NT2/D1 (cell line): ENCODE results near the gene NUDT15.

DNA sequence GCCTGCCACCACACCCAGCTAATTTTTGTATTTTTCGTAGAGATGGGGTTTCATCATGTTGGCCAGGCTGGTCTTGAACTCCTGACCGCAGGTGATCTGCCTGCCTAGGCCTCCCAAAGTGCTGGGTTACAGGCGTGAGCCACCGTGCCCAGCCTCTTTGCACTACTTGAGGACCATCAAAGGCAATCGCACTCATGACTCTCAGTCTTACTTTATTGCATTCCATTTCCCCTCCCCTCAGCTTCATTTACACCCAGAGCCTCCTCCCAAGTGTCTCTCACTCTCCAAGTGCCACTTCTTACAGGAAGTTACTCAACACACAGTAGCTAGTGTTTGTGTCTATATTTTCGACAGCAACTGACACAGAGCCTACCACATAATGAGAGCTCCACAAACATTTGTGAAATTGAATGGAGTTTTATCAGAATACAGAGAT, 16.8 kb upstream of the RUBCNL start:
- RRBS, 2 experiments = no CpG with 5 or more reads among the region's 6 CpGs

DNA sequence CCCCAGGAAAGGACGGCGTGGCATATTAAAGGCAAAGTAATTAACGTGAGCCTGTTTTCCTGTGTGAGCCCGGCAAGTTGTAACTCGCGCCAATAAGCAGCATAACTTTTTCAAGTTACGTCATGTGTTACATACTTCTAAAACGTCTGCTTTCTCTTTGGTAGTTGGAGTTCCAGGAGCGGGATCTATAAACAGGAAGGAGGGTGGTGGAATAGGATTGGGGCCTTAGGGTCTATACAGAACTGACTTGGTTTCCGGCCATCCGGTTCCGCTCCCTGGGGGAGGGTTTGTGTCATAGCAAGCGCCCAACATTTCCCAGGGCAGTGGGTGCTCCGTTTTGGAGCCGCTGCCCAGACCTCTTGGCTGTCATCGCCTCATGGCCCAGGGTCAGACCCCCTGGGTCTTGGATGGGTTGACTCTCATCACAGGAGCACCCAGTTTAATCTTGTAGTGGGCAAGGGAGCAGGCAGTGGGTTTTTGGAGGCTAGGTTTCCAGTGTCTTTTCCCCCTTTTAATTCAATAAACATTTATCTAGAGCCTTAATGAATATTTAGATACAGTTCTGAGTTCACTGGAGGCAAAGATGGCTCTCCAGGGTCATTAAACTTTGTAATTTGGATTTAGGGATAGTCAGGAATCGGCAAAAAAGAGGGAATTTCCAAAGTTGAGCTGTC, 1.6 kb downstream of the LRCH1 start:
- RRBS, 2 experiments = no CpG with 5 or more reads among the region's 17 CpGs

GRCh38 chr13:46622655-46623292, 69.8 kb downstream of the LRCH1 start:
- RRBS, 2 experiments = no CpG with 5 or more reads among the region's 4 CpGs

- RRBS, 2 experiments = no CpG with 5 or more reads among the region's 4 CpGs
Measured at GRCh38 chr13:46648146-46648617, 95.2 kb downstream of the LRCH1 start.

DNA sequence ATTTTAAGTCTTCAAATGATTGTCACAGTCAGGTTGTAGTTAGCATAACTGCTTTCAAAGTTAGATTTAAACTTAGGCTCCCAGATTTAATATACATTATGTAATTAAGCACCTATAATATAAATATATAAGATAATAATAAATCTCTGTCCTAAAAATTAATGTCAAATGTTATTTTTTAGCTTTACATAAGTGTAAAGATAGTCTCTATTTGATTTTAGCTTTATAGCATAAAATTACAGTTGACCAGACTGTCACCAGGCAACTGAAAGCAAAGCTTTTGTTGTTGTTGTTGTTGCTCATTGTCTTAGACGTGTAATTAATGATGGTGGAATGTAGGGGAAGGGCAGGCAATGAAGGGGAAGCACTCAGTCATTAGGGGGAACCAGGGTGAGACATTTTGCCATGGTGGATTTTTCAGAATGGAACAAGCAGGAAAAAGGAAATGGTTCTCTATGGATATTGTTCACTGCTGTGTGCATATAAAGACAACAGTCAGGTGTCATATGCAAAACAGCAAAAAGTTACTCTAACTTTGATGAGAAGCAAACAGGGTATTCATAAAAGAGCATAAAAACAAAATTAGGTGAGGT, 110.2 kb downstream of the LRCH1 start:
- RRBS, 2 experiments = no CpG with 5 or more reads among the region's 1 CpG

GRCh38 chr13:46751601-46752458, 45.1 kb downstream of the ESD start:
- RRBS, 2 experiments = no CpG with 5 or more reads among the region's 11 CpGs

DNA sequence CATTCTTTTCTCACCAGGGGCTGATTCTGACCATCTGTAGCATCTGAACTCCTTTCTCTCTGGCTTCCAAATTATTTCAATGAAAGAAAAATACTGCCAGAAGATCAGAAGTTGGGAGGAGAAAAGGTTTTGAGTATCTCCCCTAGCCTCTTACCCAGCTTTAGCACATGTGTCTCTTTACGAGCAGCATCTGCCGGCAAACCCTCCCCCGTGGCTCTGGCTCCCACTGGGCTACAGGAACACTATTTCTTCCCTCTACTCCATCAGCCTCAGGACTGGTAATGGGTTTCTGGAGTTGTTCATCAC, 437.2 kb upstream of the HTR2A start:
- RRBS, 2 experiments = no CpG with 5 or more reads among the region's 3 CpGs

DNA sequence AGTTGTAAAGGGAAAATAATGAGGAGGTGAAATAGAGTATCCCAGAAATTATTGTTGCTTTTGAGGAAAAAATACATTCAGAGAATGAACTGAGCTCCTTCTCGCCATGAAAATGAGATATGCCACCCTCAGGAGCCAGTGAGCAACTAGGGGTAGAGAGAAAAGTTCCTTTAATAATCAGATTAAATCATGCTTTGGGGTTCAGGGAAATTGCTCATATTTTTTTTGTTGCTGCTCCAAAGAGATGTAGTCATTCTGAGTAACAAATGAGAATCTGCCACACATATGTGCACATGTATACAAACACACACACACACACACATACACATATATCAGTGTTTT, 411.8 kb downstream of the SUCLA2 start:
- RRBS, 2 experiments = no CpG with 5 or more reads among the region's 1 CpG

GRCh38 chr13:48037170-48038269, at the start of gene NUDT15:
NUDT15 (plus strand) TSS chr13:48037726.
- RRBS, 2 experiments = no CpG with 5 or more reads among the region's 86 CpGs

- RRBS, 2 experiments = no CpG with 5 or more reads among the region's 8 CpGs
Measured at GRCh38 chr13:48230939-48231793, 1.8 kb upstream of the ITM2B start.

GRCh38 chr13:48248882-48249429, 15.9 kb downstream of the ITM2B start:
- RRBS, 2 experiments = no CpG with 5 or more reads among the region's 2 CpGs

DNA sequence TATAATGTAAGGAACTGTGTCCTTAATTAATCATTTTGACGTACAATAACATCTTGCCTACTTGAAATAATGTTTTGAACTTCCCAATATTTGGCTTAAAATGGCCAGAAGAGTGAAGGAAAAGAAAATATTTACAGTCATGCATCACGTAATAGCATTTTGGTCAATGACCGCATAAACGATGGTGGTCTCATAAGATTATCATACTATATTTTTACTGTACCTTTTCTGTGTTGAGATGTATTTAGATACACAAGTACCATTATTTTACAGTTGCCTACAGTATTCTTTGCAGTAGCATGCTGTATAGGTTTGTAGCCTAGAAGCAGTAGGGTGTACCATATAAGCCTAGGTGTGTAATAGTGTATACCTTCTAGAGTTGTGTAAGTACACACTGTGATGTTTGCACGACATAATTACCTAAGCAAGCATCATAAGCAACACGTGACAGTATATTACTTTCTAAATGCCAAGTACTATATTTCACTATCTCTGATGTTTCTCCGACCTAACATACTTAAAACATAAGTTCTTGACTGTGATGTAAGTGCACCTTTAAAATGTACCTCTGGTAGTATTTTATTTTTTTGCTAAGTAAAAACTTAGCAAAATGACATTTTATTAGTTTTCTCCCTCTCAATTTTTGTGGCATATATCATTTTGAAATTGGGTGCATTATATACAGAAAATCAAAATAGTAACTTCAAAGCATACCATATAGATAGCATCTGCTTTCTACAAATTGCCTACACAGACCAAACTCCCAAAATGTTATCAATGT, 2.7 kb downstream of the LPAR6 start:
- RRBS, 2 experiments = no CpG with 5 or more reads among the region's 7 CpGs

DNA sequence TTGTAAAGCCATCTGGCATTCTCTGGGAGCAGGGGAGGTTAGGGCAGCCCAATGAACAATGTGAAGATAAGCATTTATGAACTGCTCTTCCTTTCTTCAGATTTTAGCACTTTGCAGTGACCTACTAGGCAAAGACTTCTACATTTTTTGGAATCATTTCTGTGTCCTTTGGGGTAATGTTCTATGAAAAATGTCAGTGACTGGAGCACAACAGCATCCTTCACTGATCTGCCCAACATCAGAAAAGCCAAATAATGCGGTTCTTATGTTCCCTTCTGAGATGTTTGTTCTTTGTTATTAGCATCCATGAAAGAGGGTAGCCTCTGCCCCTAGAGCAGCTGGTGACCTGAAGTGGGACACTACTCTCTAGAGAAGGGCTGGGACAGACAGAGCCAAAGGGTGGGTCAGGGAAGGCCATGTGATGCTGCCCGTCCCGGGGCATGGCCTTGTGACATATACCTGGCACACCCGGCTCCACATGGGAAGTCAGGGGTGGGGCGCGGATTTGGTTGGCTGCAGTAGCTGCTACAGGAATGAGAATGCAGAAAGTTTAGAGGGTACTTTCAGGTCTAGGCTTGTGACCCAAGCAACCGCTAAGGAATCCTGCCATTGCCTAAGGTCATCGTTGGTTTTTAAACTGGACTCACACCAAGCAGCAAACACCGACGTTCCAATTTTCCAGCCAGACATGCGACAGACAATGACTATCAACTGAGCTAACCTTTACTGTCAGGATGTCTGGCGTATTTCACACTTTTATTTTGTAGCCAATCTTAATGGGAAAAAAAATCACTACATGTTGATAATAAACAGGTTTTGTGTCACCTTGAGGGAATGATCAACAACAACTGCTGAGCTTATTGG, 26.0 kb downstream of the RCBTB2 start:
- RRBS, 2 experiments = no CpG with 5 or more reads among the region's 12 CpGs

DNA sequence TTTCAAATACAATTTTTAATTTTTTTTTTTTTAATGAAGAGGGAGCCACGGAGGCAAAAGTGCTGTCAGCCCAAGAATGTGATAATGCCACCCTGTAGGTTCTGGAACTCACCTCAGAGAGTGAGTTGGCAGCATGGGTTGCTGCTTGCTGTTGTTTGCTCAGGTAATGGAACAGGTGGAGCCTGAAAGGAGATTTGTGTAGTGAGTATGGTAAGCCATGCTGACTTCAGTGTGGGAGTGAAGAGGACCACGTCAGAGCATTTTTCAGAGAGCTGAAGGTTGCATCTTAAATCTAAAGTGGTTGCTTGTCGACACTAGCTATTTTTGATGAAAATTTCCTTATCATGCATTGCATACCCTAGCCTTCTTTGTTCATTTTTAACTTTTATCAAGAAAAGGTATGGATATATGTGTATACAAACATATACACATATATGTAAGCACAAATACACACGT, 57.7 kb upstream of the CYSLTR2 start:
- RRBS, 2 experiments = no CpG with 5 or more reads among the region's 4 CpGs

DNA sequence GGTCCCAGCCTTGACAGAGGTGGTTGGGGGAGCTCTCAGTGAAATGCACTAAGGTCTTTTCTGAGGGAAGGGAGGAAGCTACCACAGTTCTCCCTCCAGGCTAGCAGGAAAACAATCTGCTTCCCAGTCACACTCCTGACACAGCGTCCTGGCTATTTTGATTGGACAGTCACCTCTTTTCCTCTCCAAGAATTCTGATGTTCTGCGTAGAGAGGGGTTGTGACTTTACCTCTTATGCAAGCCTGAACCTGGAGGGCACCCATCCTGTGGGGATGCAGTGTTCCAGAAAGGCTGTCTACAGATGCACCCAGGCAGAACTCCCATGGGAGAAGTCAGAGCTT, 128.8 kb downstream of the CYSLTR2 start:
- RRBS, 2 experiments = no CpG with 5 or more reads among the region's 2 CpGs

DNA sequence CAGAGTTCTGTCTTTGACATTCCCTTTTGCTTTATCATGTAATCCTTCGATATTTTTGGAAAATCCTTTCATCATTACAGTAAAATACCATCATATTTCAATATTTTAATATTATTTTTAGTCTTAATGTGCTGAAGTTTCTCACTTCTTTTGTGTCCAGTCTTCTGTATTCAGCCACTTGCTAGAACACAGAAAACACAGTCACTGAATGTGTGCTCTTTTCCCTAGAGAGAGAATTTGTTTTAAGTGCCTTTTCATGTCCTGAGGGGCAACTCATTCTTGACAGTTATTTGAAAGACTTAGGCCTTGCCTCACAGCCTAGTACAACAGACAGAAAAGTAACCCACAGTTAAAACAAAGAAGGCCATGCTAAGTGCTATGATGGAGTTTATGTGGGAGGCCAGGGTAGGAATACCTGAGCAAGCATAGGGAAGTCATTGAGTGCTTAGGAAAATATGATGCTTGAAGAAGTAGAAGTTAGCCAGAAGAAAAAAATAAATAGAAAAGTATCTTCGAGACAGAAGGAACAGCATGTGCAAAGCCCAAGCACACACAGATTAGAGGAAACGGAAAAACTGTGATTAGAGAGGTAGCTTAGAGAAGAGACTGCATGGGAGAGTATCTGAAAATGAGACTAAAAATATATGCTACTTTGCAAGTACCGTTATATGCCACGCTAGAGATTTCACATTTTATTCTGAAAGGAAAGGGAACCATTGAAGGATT, 120.9 kb downstream of the FNDC3A start:
- RRBS, 2 experiments = no CpG with 5 or more reads among the region's 5 CpGs

- RRBS, 2 experiments = no CpG with 5 or more reads among the region's 11 CpGs
Measured at GRCh38 chr13:49295216-49295928, 47.6 kb downstream of the CDADC1 start.

DNA sequence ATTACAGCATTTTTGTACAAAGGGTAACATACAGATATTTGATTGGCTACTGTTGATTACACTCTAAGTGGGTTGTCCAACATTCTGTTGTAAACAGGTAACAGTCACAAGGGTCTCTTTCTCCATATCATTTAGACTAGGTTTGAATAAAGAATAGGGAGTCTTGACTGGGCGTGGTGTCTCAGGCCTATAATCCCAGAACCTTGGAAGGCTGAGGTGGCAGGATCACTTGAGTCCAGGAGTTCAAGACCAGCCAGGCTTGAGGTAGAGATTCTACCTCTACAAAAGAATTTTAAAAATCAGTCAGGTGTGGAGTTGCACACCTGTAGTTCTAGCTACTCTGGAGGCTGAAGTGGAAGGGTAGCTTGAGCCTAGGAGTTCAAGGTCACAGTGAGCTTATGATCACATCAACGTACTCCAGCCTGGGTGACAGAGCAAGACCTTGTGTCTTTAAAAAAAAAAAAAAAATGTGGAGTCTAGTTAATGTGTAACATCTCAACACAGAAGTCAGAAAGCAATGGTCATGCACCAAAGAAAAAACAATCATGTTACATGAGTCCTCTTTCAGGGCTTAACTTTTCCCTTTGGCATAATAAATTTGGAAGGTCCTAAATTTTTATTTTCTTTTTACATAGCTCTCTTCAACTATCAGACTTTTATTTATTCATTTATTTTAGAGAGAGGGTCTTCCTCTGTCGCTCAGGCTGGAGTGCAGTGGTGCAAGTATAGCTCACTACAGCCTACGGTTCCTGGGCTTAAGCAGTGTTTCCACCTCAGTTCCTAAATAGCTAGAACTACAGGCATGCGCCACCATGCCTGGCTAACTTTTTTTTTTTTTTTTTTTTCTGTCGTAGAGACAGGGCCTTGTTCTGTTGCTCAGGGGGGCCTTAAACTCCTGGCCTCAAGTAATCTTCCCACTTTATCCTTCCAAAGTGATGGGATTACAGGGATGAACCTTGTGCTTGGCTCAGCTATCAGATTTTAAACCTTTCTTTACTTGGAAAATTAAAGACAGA, 22.2 kb downstream of the SETDB2 start:
- RRBS, 2 experiments = no CpG with 5 or more reads among the region's 6 CpGs

DNA sequence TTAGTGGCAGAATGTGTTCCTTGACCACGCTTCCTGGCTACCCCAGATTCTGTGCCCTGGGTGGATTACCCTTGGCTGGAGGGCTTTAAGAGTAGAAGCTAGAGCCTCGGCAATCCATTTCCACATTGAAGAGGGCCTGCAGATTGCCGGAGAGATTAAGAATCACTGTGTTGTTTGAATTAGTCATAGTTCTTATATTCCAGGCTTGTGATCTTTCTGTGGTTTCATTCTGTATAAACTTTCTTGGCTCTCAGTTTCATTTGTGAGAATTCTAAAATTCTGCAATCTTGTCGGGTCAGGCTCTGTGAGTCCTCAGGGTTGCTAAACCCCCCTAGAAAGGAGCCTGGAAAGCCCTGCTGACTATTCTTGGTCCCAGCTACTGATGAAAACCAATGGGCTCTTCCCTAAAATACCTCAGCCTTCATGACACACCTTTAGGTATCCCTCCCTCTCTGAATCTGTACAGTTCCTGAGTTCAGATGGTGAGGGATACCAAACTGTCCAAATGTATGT, 4.2 kb downstream of the PHF11 start:
- RRBS, 2 experiments = no CpG with 5 or more reads among the region's 4 CpGs

- RRBS, 2 experiments = no CpG with 5 or more reads among the region's 3 CpGs
Measured at GRCh38 chr13:49533926-49534417, 38.2 kb downstream of the PHF11 start.